ENCODE results near the gene C2orf74.

GRCh38 chr2:60499776-60500539, 53.5 kb downstream of the BCL11A start:
- RRBS, result no CpG with 5 or more reads among the region's 10 CpGs

- RRBS, result no CpG with 5 or more reads among the region's 6 CpGs
Measured at GRCh38 chr2:60512676-60513080, 40.8 kb downstream of the BCL11A start.

GRCh38 chr2:60549373-60550152, 3.9 kb downstream of the BCL11A start:
- RRBS, result 9% methylated on average over 10 of the region's 46 CpGs

DNA sequence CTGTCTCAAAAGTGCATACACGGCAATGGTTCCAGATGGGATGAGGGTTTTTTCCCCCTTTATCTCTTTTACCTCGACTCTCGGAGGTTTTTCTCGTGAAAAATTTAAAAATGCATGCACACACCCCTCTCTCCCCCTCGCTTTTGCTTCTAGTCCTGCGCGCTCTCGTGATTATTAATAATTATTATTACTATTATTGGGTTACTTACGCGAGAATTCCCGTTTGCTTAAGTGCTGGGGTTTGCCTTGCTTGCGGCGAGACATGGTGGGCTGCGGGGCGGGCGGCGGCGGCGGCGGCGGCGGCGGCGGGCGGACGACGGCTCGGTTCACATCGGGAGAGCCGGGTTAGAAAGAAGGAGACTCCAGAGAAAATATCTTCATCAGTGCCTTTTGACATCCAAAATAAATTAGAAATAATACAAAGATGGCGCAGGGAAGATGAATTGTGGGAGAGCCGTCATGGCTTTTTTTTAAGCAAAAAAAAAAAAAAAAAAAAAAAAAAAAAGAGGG, 392 bp downstream of the BCL11A start:
- RRBS, result no CpG with 5 or more reads among the region's 32 CpGs

- RRBS, result no CpG with 5 or more reads among the region's 8 CpGs
Measured at GRCh38 chr2:60710533-60711269, 45.4 kb upstream of the PAPOLG start.

- RRBS, result no CpG with 5 or more reads among the region's 28 CpGs
Measured at GRCh38 chr2:61144737-61145331, 17.2 kb upstream of the C2orf74 start.

GRCh38 chr2:61161846-61162291, at the start of gene C2orf74:
Gene C2orf74 (plus strand): TSS chr2:61162188.
- RRBS, result no CpG with 5 or more reads among the region's 5 CpGs

GRCh38 chr2:61176764-61177599, 15.0 kb downstream of the C2orf74 start:
- RRBS, result 2% methylated on average over 50 of the region's 95 CpGs

DNA sequence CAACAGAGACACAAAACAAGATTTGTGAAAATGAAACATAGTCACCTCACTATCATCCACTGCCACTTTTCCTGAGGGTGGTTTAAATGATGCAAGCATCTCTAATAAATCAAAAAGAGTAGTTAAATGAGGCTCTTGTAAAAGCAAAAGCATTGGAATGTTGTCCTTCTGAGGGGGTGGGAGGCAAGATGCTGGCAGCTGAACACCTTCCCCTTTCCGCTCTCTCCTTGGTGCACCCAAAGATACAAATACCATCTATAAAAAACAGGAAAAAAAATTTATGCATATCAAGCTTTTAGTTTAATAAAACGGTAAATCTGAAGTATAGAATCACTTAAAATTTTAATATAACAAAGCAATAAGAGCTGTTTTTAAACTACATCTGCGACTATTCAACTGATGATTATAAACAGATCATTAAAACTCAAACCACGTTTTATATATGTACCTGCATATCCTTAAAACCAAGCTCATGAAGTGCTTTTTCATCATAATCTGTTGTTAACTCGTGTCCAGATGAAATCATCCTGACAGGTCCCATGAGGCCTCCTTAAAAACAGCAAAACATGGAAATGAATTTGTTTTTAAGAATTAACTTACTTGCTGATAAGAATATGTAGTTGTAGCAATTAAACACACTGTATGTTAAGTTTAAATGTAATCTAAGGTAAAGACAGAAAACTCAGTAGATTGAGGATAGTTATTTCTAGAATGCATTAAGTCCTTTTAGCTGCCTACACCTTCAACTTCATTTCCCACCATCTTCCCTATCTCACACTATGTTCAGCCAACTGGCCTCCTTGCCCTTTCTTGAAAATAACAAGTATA, 139.1 kb downstream of the C2orf74 start:
- RRBS, result no CpG with 5 or more reads among the region's 5 CpGs

DNA sequence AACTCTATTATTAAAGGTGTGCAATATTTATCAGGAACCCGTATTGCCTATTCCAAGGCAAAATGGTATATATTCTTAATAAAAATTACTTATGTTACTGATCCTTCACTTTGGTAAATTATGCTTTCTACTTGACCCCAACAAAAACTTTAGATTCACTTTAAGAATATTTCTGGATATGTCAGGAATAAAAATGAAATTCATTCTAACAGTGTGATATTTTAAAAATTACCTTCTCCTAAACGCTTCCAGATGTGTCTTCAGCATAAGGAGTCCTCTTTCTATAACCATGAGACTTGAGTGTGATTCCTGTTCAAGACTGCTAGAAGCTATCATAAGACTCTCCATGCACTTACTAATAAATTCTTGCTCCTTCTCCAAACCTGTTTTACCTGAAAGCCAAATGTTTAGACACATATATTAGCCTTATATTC, 152.4 kb downstream of the C2orf74 start:
- RRBS, result no CpG with 5 or more reads among the region's 2 CpGs

DNA sequence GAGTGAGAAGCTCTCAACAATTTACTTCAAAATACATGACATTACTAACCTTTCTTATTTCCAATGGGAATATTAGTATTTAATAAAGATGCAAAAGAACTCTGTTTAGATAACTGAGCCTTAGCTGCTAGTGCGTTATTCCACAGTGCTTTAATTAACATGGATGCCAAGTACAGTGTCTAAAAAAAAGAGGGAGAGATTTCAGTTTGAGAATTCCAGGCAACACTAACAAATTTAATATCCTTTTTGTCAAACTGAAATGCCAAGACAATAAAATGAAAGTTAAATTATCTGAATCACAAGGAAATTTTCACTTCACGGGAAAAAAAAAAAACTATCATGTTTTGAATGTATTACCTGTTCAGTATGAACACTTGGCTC, 120.7 kb downstream of the USP34 start:
- RRBS, result no CpG with 5 or more reads among the region's 2 CpGs

GRCh38 chr2:61471884-61472340, 1.0 kb upstream of the USP34 start:
- RRBS, result no CpG with 5 or more reads among the region's 10 CpGs

GRCh38 chr2:61714166-61714675, 139.6 kb downstream of the FAM161A start:
- RRBS, result no CpG with 5 or more reads among the region's 5 CpGs

- RRBS, result 93% methylated on average over 19 of the region's 33 CpGs
Measured at GRCh38 chr2:62195119-62195582, 764 bp upstream of the B3GNT2 start.

DNA sequence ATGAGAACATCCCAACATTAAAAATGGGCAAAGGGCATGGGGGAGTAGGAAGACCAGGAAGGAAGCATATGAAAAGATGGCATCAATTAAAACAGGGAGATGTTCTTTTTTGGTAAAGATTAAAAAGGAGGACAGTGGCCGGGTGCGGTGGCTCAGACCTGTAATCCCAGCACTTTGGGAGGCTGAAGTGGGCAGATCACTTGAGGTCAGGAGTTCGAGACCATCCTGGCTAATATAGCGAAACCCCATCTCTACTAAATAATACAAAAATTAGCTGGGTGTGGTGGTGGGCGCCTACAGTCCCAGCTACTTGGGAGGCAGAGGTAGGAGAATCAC, 14.4 kb downstream of the B3GNT2 start:
- RRBS, result no CpG with 5 or more reads among the region's 5 CpGs

DNA sequence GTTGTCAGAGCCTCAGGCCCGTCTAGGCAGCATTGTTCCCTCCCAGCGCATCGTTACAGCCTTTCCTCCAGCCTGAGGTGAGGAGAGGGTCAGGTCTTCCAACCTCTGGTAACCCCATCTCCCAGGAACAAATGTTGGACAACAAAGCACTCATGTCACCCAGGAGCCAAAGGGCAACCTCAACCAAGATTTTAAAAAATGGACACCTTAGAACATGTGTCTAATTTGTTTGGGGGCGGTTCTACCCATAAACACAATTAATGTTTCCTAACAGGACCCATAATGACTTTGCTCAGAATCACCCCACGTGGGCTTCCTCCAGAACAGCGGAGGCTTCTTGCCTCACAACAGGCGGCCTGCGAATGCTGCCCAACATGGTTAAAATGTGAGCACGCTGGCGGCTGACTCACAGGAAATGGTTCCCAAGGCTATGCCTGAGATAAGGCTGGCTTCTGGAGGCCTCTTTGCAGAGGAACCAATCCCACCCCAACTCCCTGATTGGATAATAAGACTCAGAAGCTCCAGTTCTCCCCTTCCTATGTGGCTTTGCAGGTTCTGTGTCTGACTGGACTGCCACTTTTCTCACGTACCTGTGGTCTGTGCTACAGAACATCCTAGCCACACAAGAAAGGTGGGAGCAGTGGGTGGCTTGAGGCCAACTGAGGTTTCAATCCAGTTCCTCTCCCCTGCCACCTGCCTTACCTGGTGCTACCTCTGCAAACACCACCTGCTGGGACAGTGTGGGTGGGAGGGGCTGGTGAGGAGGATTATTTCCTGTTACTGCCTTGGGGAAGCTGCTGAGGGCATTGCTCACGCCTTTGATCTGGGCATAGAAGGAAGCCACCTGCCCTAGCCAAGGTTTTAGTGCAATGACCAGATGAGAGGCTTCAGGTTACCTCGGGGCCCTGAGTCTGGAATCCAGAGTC, 108.8 kb downstream of the B3GNT2 start:
- RRBS, result no CpG with 5 or more reads among the region's 13 CpGs

DNA sequence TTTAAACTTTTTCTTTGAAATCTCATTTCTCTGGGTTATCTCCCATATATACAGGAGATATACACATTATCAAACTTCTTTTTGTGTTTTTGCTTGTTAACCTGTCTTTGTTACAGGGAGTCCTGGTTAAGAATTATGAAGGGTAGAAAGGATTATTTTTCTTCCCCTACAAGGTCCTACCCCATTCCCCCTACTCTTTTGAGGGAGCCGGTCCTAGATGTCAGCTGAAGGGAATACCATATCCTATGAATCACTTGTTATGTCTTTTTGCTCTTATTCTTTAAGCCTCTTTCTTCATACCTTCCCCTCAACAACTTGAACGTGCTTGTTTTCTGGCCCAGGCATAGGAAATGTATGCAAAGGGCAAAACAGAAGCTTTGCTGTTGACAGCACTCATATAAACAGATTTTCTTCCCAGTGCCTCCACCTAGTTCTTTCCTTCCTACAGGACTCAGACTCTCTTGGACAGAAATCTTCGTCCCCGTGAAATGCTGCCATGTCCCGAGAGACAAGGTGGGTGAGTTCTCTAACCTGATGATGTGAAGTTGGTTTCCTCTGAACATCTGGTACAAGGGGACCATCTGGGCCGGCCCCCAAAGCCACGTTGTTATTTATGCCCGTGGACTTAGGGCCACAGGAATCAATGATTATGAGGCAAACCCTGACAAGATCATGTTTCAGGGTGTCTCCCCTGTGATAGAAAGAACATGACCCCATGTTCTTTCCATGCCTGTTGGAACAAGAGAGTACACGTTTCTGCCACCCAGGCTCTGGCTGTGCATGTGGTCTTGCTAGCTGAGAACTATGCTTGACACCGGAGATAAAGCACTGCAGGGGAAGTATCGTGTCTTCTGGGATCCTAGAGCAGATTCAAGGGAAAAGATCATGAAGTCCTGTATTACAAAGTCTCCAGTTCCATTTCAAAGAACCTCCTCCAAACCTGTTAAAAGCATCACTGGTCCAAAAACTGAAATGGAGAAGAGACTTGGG, 64.4 kb downstream of the TMEM17 start:
- RRBS, result no CpG with 5 or more reads among the region's 11 CpGs

DNA sequence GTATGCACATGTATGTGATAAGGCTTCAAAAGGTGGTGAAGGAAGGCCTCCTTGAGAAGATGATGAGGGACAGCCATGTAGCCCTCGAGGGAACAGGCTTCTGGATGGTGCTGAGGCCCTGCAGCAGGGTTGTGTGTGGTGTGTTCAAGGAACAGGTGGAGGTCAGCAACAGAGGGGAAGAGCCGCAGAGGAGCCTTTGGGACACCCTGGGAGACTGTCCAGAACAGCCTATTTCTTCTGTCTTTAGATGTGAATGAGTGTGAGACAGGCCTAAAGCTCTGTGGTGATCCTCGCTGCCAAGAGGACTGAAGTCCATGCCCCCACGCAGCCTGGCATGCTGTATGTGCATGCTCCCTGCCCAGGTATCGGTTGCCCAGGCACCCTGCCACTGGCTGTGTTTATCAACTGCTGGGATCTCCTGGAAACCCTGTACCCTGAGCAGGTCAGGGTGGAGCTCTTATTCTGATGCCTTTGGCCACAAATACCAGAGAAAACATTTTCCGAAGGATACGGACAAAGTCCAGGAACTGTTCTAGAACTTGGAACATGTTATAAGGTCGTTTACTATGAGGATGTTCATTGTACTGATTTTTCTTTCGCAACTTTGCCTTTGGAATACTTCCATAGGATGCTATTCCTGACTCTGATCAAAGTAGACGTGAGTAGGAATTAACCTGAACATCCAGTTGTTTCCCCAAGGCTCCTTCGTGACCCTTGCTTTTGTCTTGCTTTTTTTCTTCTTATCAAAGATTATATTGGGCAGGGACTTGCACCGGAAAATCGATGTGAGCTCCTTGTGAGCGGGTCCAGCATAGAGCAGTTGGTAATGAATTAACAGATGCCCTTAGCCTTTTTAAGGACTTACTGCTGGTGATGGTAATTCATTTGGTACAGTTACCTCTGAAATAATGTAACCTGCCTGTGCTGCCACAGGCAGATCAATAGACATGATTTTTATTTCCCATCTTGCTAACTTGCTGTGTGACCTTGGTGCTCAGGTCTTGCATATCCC, 55.3 kb downstream of the TMEM17 start:
- RRBS, result no CpG with 5 or more reads among the region's 14 CpGs

- RRBS, result no CpG with 5 or more reads among the region's 5 CpGs
Measured at GRCh38 chr2:62485608-62486369, 20.2 kb downstream of the TMEM17 start.

- RRBS, result no CpG with 5 or more reads among the region's 4 CpGs
Measured at GRCh38 chr2:62488951-62489451, 17.0 kb downstream of the TMEM17 start.